SEM (cell line): ENCODE data around the genes PHKA1 and FAM236B.

DNA sequence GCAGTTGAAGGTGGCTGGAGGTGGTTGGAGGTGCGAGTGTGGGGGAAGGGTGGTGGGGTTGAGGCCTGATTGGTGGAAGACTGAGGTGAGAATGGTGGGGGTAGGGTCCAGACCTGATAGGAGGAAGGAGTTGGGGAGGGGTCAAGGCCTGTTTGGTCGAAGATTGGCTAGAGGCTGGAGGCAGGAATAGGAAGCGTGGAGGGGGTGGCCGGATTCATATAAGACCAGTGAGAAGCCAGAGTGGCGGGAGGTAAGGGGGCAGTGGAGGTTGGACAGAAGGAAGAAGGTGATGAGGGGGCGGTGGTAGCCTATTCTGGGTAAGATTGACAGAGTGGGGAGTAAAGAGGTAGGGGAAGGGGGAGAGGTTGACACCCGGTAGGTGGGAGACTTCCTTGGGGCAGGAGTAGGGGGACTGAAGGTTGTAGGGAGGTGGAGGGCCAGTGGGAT is 1.5 kb downstream of the GCNA start:
- PRO-cap = no peak

- PRO-cap = no peak
Measured at GRCh38 chrX:71622439-71623215, 4.3 kb upstream of the CXCR3 start.

- PRO-cap = no peak
Measured at GRCh38 chrX:71991080-71991552, 80.5 kb downstream of the NHSL2 start.

DNA sequence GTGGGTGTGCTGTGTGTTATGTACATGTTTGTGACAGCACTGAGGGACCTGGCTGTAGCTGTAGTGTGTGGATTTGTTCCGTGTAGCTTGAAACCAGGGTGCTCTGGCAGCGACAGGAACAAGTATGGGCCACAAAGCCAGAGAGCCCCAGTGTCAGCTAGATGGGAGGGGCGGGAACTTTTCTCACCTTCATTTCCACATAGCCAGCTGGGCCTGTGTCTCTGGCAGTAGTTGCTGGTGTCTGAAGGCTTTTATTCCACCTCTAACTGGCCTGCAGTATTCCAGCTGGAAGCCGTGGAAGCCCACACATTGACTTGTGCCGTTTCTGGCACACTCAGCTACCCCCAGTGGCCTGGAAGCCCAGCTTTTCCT is 82.2 kb downstream of the NHSL2 start:
- PRO-cap = no peak

DNA sequence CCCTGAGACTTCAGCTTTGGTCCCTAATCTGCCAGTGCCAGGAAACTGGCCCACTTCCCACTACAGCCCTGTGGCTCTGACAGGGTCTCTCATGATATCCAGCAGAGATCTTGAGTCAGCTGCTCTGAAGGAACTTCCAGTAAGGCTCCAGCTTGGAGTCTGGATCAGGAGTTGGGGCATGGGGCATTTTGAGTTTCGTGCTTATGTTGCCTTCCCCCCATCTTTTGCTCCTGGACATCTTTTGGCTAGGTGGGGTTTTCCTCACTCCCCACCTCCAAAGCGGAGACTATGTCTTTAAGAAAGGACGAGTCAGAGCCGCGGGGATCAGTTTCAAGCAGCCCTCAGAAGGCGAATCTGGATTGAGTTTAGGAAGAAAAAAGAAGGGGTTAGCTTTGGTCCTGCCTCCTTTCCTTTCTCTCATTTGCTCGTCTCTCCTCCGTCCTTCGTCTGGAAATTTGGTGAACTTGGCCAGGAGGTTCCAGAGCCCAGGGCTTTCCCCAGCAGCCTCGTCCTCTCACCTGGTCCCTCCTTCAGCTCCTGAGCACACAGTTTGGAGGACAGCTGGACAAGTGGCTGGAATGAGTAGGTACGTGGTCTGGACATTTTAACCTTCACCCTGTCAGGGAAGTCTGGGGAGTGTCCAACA is 116.6 kb downstream of the NHSL2 start:
- PRO-cap = no peak

DNA sequence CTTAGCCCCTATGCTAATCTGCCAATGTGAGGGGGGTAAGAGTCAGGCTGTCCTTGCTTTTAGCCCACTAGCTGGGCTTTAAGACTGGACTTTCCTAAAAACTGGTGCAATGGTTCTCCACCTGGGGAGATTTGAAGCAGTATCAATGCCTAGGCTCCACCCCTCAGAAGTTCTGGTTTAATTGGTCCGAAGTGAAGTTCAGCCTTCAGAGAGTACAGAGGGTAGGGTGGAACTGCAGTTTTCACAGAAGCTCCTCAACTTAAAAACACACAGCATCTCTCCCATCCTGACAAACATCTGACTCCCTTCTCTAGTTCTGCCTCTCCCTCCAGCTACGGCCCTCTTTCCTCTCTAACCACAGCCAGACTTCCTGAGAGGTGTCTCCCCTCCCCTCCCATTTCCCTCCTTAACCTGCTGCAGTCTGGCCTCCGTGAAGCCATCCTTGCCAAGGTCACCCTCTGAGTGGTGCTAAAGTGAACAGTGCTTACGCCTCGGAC is 103.3 kb upstream of the PIN4 start:
- PRO-cap = no peak

- PRO-cap = no peak
Measured at GRCh38 chrX:72102744-72103085, 78.8 kb upstream of the PIN4 start.

GRCh38 chrX:72713338-72714382 is at the start of gene PHKA1:
TSS of gene PHKA1 (minus strand) at chrX:72714306.
- PRO-cap = no peak

DNA sequence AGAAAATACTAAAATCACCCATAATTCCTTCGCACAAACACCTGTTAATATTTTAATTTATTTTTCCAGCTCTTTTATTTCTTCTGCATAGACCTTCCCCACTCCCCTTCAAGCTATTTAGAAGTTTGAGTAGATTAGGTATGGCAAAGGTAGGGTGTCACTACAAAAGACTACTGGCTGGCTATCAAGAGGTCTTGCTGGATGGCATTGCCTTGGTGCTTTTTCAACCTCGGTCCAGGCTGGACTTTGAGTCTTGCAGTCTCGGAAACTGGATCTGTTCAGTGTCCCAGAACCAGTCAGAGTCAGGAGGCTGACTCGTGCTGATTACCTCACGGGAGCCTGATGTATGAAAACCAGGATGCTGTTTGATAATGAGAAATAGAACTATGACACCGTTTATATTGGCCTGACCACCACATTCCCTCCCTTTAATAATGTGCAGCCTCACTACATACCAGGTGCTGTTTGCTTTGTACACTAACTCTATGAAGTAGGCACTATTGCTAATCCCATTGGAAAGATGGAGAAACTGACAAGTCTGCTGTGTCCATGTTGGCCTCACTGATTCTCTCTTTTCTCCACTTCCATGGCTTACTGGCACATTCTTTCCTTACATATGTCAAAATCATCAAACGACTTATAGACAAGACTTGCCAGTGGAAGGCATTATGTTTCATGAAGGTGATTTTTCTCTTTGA is 2.7 kb upstream of the PHKA1 start:
- PRO-cap = no peak

DNA sequence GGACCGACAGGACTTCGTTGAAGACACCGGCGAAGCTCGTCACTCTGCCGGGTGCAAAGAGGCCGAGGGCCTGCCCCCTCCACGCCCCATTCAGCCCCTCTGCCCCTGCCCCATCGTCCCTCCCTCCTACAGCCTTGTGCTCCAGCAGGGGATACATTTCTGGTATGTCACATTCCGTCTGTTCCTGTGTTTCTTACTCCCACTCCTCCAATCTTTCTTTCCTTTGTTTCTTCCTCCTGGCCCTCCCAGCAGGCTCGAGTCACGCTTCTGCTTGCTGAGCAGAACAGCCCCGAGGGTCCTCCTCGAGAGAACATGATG is at the start of gene FAM236B:
Gene FAM236B (minus strand): TSS at position 71 of the 318 bp plus-strand sequence.
- PRO-cap = no peak

- PRO-cap = no peak
Measured at GRCh38 chrX:73127952-73128396, 48.7 kb upstream of the PABPC1L2A start.

- PRO-cap = no peak
Measured at GRCh38 chrX:74099562-74100457, 204.2 kb upstream of the ZCCHC13 start.

DNA sequence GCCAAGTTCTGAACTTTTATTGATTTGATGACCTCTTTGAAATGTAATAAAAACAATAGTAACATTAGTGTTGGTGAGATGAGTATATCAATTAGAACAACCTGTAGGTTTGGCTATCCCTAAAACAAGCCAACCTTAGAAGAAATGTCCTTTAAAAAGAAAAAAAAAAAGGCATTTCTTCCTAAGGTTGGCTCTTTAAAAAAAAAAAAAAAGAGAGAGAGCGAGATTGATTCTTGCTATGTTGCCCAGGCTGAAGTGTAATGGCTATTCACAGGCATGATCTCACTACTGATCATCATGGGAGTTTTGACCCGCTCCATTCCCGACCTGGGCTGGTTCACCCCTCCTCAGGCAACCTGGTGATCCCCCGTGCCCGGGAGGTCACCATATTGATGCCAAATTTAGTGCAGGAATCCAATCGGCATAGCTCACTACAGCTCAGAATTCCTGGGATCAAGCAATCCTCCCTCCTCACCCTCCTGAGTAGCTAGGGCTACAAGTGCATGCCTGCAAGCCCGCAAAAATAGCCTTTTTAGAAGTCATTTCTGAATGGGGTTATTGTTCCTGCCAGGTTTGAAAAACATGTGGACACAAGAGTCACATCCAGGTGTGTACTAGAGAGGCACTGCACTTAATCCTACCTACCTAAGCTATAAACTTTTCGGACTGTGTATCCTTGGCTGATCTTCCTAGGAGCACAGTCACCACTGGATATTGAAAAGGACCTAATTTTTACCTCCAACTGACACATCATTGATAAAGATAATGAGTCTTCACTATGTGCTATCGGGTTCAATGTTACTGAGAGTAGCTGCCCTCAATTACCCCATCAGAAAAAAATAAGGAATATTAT is 61.4 kb upstream of the ZCCHC13 start:
- PRO-cap = no peak

- PRO-cap = no peak
Measured at GRCh38 chrX:74422565-74423045, 1.3 kb downstream of the SLC16A2 start.

- PRO-cap = unidirectional peak, plus-strand start at chrX:74535522
Measured at GRCh38 chrX:74534967-74535633, 79.3 kb downstream of the RLIM start.

DNA sequence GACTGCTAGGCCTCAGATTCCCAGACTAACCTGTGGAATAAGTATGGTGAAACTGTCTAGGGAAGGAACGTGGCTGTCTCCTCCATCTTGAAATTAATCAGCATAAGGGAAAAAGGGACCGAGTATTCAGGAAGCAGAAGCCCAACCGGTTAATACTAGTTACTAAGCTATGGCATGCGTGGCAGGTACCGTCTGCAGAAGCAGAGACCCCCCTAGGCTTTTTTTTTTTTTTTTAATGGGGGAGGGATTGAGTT is 1.1 kb downstream of the RLIM start:
- PRO-cap = bidirectional peak, plus-strand start at position 158 of the sequence, minus-strand start at position 99 of the sequence

DNA sequence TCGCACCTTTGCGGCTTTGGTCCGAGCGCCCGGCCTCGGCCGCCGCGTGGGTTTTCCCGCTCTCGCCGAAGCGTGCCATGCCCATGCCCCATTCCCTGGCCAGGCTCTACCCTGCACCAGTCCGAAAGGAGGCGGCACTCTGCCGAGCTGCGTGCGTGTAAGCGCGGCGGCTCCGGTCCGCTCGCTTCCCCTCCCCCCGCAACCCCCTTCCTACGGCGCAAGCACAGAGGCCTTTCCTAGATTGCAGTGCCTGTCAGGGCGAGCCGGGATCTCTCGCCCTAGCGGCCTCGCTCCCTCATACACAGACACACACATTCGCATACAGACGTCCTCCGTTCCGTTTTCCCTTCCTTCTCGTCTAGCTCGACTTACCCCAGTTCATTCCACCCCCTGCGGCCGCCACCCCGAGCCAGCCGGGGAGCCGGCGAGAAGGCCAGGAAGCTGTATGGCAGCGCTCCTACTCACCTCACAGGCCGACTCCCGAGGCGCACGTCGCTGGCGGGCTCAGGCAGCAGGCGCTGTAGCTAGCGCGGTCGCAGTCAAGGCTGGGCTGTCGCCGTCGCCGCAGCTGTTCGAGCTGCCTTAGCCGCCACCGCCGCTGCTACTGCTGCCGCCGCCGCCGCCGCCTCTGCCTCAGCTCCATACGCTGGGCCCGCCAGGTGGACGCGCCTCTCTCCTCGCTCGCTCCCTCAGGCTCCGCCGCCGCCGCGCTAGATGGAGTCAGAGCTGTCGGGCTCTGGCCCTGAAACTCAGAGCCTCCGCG is 653 bp downstream of the NEXMIF start:
- PRO-cap = no peak

DNA sequence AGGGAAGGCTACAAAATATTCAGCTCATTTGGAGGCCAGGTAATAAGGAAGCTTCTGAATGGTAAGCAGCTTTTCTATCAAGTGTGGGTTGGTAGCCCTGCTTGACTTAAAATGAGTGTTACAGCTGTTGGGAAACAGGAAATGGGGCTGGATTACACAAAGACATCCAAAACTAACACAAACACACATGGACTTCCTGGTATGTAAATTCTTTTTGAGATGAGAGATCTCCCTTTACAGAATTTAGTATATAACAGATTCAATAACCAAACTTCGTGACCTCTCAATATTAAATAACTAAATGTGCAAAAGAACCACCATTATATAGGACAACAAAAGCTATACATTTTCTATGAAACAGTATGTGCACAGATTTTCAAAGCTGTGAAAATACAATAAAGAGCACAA is 58.1 kb downstream of the FGF16 start:
- PRO-cap = no peak

DNA sequence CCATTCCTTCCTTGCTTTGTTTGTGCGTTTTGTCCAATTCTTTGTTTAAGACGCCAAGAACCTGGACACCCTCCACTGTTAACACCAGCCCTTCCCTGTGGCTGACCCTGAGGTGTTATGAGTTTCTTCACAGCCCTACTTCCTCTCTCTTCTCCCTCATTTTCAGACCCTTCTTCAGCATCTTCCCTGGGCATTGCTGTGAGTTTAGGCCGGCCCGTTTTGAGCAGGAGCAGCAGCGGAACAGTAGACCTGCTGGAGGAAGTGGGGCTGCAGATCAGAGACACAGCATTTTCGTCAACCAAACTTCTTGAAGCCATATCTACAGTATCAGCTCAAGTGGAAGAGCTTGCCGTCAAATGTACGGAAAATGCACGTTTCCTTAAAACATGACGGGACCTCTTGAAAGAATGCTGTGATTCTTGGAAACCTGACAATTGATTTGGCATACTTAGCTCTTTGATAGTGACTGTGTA is 6.9 kb downstream of the PGAM4 start:
- PRO-cap = no peak

DNA sequence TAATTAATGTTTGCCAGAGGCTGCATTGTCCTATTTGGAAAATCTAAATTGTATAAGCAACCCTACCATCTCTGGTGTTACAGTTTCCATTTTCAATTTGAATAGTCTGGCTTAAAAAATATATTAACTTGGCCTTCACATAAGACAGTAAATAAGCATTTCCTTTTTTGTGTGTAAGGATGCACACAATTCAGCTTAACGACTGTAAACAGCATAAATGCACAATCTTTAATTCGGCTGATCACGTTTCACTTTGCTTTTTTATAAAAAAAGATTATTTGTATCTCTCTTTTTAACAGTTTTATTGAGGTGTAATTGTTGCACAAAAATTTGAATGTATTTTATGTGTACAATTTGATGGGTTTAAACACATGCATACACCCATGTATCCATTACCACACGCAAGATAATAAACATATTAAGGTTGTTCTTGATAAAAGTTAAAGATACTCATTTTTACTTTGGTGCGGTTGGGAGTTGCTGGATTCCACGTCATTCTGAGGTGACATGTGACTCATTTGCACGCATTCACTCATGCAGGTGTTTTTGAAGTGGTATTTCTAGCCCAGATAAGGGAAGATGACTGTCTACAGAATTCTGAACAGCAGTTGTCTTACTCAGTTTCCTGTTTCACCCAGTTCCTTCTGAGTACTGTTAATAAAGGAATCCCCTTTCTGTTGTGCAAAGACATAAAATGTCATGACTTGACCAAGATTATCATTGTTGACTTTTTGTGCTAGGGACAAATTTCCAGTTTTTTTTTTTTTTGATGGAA is 142.1 kb downstream of the RTL3 start:
- PRO-cap = no peak